ReNcell CX (cell line): ENCODE measurements around the genes CCDC32 and RMDN3.

- PRO-cap, result no peak
Observed at GRCh38 chr15:40489424-40490295, 18.9 kb downstream of the CHST14 start.

DNA sequence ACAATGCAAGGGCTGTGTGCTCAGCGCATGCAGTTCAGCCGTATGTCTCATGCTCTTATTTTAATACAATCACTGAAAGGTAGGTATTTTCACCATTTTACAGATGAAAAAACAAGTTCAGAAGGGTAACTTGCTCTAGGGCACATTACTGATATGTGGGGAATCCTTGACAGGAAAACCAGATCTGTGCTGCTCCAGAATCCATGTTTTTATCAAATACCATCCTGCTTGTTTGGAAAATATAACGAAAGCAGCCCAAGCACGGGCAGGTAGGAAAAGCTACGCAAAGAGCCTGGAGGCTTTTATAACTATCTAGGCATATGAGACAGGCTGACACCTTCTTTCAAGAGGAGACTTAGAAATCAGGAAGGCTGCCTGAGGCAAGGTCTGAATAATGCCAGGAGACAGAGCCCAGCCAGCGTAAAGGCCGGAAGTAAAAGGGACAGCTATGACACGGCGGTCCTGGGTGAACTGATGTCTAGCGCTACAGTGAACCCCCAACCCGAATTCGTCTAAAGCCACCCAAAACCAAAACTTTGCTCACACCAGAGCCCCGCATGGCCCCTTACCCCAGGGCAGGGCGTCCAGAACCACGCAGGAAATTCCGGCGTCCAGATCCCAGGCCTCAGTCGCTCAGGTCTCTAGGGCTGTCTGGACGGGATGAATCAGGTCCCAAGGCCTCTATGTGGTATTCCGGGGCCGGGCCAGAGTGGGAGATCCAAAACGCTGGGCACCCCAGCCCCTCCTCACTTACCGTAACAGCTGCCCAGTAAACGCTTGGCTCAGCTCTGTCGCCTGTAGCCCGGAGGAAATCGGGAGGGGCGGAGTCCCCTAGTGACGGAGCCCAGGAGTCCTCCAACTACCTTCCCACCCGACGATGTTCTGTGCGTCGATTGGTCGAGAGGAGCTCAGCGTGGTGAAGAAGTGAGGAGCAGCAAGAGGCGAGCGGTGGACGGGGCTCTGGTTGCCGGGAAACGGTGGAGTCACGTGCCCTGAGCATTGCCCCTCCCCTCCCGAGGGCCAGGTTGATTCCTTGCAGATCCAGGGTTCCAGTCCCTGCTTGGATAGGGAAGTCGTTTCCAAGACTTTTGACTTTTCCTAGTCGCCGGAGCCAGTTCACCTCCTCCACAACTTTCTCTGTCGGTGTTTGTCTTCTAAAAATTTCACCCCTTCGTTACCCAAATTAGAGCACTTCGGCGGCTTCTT is at the start of gene CCDC32:
Gene CCDC32 (minus strand): TSS at position 821 of the 1,206 bp plus-strand sequence.
- PRO-cap, result bidirectional peak, plus-strand start at position 1,022 of the sequence, minus-strand start at position 784 of the sequence

DNA sequence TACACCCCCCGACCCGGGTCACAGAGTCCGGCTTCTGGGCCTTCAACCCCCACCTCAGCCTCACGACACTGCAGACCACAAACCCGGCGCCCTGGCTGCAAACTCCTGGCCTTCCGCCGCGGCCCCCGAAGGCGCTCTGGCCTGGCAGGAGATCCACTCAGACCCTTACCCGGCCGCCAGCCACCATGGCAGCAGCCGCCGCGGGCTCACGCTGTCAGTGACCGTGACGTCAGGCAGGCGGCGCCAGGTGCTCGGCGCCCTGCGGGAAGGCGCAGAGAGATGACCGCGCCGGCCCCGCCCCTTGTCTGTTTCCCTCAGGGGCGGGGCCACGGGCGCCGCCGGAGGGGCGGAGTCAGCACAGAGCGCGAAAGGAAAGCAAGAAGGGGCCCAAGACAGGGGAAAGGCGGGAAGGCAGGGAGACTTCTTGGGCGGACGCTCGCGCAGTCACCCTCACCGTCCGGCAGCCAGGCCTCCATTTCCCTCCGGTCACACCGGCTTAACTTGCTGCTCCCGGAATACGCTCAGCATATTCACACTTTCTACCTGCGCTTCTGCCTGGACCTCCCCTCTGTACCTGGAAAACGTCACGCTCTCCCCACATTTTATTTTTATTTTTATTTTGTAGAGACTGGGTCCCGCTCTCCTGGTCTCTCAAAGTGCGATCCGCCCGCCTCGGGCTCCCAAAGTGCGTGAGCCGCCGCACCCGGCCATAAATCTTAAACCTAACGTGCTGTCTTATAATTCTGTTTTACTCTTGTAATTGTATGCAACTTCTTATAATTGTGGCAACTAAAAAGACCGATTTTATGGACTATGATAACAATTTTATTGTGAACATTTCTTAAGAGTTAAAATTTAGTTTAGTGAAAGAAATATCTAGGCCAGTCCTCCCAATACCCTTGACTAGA is at the start of gene RMDN3:
Gene RMDN3 (minus strand): TSS at position 225 of the 908 bp plus-strand sequence.
- PRO-cap, result bidirectional peak, plus-strand start at position 396 of the sequence, minus-strand start at position 207 of the sequence

DNA sequence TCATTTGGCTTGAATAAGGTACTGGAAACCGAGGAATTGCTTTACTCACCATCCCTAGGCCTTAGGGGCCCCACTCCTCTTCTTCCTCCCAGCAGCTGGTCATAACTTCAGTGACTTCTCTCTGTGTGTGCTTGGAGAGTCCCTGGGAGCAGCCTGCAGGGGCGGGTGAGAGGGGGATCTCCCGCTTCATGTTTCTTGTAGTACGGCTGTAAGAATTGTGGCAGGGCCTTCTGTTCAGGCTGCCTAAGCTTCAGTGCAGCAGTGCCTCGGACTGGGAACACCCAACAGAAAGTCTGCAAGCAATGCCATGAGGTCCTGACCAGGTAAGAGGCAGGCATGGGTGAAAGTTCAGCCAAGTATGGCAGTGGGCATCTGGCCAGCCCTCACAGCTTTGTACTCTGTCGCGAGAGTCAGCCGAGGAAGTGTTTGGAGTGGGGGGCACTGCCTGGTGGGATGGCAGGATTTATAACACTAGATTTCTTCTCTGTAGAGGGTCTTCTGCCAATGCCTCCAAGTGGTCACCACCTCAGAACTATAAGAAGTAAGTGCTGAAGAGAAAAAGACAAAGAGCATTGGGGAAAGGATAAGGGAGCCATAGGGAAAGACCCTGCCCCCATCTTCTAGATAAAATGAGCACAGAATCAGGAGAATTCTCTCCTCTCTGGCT is 1.8 kb upstream of the DNAJC17 start:
- PRO-cap, result no peak

DNA sequence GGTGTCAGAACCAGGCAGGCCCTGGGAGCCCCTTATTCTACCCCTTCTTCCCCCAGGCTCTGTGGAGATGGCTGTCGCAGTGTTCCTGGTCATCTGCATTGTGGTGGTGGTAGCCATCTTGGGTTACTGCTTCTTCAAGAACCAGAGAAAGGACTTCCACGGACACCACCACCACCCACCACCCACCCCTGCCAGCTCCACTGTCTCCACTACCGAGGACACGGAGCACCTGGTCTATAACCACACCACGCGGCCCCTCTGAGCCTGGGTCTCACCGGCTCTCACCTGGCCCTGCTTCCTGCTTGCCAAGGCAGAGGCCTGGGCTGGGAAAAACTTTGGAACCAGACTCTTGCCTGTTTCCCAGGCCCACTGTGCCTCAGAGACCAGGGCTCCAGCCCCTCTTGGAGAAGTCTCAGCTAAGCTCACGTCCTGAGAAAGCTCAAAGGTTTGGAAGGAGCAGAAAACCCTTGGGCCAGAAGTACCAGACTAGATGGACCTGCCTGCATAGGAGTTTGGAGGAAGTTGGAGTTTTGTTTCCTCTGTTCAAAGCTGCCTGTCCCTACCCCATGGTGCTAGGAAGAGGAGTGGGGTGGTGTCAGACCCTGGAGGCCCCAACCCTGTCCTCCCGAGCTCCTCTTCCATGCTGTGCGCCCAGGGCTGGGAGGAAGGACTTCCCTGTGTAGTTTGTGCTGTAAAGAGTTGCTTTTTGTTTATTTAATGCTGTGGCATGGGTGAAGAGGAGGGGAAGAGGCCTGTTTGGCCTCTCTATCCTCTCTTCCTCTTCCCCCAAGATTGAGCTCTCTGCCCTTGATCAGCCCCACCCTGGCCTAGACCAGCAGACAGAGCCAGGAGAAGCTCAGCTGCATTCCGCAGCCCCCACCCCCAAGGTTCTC is 13.1 kb downstream of the SPINT1 start:
- PRO-cap, result no peak

GRCh38 chr15:40891753-40892227 is 2.5 kb upstream of the VPS18 start:
- PRO-cap, result no peak

DNA sequence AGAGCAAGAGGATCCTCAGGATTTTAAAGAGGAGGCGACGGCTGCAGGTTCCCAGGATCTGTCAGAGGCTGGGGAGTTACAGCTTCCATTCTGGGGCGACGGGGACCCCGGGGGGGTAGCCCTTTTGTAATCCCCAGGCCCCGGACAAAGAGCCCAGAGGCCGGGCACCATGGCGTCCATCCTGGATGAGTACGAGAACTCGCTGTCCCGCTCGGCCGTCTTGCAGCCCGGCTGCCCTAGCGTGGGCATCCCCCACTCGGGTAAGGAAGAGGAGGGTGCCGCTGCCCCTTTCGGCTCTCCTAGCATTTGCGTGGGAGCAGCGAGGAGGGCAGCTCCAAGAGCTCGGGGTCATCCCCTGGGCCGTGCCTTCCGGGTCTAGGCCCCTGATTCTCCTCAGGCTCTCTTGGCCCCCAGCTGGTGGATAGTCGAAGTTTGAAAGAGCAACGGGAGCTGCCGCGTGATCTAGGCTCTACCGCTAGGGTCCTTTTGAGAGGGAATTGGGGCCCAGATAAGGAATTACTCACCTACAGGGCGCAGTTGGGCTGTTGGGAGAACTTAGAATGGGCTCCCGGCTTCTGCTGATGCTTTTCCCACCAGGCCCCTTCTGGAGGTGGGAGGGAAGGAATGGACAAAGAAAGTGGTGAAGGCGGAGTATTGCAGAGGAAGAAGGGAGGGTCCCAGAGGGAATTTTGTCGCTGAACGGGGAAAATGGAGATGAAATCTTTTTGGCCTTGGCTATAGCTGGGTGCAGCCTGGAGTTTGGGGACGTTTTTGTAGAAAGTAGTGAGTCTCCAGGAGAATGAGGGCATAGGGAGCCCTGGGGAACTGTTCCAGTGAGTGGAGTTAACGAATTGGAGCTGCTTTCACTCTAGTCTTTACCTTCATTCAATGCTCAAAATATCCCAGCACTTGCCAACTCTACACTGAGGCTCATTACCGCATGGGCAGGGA is 625 bp downstream of the VPS18 start:
- PRO-cap, result bidirectional peak, plus-strand start at position 529 of the sequence, minus-strand start at position 371 of the sequence

- PRO-cap, result no peak
Observed at GRCh38 chr15:40914876-40915514, 14.1 kb upstream of the DLL4 start.

DNA sequence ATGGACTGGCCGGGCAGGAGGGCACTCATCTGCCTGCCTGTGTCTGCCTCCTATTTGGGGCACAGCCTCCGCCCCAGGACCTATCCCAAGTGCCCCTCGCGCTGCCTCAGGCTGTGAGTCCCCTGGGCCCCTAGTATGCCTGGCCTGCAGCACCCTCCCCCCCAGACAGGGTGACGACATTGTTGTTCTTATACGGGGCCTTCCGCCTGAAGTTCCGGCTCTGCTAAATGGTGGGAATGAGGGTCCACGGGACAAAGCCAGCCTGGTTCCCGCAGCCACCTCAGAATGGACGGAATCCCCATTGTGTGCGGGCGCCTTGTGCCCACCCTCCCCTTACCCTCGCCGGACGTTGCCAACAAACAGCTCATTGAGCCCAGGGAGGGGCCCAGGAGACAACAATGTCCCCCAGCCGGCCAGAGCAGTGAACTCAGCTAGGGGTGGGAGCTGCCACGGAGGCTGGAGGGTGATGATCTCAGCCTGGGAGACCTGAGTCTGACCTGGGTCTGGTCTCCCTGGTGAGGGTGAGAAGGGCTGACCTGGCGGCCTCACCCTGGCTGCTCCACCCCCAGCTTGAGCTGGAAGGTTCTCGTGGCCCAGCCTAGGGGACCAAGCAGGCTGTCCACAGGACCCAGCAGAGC is 10.3 kb upstream of the DLL4 start:
- PRO-cap, result no peak

DNA sequence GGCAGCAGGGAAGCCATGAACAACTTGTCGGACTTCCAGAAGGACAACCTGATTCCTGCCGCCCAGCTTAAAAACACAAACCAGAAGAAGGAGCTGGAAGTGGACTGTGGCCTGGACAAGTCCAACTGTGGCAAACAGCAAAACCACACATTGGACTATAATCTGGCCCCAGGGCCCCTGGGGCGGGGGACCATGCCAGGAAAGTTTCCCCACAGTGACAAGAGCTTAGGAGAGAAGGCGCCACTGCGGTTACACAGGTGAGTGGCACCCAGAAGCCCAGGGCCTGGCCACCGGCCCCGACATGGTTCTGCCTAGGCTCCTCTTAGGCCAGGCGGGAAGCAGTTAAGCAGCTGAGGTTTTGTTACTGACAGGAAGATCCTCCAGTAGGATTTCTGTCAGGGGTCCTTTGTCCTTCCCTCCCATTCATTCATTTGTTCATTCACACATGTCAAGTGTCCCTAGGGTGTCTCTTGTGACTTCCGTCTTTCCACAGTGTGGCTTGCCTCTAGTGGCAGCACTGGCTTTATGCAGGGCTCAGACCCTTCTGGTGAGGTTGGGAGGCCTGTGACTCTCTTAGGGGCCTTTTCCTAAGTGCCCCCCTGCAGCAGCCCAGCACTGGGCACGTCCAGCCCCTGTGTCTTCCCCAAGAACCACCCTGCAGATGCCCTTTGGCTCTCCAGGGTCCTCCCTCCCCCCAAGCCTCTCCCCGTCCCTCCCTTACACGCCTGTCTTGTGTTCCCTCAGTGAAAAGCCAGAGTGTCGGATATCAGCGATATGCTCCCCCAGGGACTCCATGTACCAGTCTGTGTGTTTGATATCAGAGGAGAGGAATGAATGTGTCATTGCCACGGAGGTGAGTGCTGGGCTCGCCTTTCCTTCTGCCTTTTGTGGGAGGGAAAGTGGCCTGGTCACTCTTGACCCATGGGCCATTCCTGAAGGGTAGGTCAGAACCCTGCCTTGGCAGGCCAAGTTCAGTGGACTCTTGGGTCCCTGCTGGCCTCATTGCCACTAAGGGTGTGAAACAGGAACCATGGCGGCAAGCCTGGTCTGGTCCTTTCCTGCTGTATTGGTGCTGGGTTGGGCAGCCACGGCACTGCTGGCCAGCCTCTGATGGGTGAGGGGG is 7.9 kb downstream of the DLL4 start:
- PRO-cap, result no peak

DNA sequence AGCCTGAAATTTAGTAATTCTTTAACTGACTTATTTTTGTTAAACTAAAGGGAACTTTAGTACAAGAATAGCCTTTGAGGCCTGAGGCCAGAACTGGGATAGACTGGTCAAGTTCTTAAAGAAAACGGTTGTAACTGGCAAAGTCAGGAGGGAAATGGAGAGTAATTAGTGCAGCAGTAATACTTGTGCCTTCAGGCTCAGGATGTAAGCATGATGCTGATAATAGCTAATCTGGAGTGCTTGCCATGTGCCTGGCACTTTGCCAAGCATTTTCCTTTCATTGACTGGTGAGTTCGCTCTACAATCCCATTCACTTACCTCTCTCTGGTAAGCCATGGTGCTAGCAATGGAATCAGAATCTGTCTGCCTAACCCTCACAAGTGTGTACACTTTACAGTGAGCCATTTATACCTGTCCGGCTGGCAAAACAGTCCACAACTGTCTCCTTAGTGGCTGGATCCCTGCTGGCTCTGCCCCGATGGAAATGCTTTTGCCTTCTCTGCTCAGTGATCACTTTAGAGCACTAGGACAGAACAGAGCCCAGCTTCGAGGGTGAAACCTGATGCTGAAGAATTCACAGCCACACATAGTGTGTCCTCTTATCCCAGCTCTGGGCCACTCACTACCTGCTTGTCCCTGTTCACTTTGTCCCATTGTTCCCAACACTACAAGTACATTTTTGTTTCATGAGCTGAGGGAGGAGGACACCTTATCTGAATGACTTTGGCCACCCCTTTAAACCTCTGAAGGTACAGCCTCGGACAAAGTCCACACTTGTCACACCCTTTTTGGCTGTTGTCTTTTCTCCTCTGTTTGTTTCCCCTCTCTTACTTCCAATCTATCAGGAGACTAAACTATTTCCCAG is 10.3 kb downstream of the CHP1 start:
- PRO-cap, result no peak

DNA sequence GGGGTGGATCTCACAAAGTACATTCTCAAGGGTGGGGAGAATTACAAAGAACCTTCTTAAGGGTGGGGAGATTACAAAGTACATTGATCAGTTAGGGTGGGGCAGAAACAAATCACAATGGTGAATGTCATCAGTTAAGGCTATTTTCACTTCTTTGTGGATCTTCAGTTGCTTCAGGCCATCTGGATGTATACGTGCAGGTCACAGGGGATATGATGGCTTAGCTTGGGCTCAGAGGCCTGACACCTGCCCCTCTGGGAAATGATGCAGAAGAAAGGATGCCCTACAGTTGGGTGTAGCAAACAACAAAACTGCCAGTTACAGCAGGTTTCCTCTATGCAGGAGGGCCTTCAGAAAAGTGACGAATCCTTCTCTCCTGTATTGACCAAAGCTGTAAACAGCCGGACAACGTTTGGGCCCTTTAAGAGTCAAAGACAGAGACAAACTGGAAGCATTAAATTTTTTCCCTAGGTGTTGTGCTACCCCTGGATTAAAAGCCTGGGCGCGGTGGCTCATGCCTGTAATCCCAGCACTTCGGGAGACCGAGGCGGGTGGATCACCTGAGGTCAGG is 49.4 kb downstream of the OIP5 start:
- PRO-cap, result no peak

DNA sequence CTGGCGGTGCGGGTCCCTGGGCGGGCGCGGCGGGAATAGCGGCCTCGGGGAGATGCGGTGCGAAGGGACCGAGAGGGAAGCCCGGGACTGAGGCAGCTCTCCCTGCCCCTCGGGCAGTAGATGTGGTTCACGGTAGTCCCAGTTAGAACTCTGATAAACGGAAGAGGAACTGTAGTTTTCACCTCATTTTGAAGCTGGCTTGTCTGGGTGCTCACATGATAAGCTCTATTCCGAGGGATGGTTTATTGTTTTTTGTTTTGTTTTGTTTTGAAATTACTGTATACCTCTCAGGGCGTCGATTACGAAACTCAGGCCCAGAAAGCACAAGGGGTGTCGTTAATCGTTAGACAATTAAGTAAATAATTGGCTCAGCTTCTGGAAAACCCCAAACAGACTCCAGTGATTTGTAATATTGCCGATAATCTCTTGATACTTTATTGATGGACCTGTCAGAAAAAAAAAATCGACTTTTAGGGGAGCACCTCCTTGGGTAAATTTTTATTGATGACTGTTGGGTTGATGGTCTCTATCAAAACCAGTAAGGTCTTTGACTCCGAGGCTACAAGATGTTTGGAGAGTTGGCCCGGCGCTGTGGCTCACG is 478 bp downstream of the NUSAP1 start:
- PRO-cap, result no peak

DNA sequence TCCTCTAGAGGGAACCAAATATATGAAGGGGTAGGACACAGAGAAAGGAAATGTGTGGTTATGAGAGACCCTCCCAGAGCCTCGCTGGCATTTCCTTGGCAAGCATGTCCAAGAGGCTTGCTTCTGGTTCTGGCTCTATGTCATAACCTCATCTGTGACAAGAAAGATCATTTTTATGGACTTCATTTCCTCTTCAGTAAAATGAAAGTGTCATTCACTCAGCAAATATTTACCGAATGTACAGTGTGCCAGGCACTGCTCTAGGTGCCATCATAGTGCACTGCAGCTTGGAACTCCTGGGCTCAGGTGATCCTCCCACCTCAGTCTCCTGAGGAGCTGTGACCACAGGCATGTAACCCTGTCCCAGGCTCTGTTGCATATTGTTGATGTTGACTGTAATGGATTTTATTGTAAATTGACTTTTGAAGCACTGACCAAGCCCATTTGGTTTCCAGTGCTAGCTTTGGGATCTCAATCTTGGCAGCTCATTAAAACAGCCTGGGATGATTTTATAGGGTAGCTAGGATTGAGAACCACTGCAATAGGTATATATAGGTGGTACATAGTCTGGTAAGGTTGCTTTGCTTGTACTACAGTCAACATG is 18.7 kb upstream of the ITPKA start:
- PRO-cap, result no peak

- PRO-cap, result no peak
Observed at GRCh38 chr15:41507850-41508497, 5.7 kb downstream of the LTK start.

GRCh38 chr15:41512470-41512928 is 1.1 kb downstream of the LTK start:
- PRO-cap, result no peak

- PRO-cap, result no peak
Observed at GRCh38 chr15:41534528-41535122, 9.4 kb downstream of the RPAP1 start.

DNA sequence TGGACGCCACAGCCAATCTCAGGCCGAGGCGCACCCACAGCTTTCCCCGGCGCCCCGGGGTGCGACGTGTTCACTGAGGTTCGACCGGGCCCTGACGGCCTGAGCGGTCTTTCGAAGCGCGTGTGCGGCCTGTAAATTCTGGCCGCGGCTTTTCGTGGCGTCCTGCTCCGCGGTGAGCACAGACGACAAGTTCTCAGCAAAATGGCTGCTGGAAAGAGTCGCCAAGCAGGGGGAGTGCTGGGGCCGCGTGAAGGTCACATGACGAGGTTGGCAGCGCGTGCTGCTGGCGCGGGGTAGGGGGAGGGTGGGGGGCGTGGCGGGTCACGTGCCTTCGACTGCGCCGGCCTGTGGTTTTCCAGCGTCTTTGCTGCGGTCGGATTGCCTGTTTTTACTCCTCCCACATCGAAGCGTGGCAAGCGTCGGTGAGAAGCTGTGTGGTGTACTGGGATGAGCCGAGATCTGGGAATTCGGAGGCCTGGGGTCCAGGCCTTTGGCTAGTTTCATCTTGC is 62.8 kb downstream of the TYRO3 start:
- PRO-cap, result bidirectional peak, plus-strand start at position 408 of the sequence, minus-strand start at position 210 of the sequence

- PRO-cap, result bidirectional peak, plus-strand start at chr15:41660470, minus-strand start at chr15:41660281; bidirectional peak, plus-strand start at chr15:41660776, minus-strand start at chr15:41660743
Observed at GRCh38 chr15:41660231-41661353, 101.6 kb downstream of the TYRO3 start.

DNA sequence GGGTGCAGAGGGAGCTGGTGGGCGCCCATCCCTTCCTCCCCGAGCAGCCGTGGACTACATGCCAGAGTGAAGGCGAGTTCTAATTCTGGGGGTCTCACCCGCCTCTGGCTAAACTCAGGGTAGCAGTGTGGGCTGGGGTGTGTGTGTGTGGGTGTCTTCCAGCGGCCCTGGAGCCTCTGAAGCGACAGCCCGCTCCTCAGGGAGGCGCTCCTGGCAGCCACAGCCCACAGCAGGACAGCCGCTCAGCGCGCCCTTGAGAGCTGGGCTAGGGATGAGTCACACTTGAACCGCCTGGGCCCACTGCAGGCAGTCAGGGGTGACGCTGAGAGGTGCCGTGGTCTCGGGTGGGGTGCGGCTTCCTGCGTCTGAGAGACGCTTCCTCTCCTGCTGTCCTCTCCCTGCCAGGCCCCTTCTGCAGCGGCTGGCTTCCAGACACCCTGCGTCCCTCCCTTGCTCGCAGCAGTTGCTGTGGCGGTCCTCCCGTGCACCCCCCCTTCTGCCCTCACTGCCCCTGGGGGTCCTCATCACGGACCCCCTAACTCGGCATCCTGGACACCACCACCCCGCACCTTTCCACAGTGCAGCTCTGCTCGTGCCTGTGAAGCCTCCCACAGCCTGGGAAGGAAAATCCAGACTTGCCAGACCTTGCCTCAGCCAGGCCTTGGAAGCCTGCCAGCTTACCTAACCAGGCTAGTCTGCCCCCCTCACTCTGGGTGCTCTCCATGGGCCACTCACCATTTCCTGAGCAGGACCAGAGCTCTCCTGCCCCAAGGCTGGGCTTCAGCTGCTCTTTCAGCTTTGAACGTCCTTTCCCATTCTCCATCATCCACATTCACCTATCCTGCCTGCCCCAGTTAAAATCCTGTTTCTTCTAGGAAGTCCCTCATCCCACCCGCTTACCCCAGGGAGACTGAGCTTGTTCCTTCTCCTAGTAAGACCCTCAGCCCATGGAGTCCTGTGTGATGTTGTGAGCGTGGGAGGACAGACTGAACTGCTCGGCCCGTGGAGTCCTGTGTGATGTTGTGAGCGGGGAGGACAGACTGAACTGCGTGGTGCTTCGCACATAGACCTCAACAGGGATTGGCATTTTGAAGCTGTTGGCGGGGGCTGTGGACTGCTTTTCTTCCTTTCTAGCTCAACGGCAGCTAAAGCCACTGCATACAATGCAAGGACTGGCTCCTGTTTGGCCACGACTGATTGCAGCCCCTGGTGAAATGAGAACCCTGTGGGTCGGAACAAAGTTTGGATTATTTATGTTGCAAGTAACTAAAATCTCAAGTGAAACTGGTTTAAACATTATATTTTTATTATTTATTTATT is 1.3 kb upstream of the SPTBN5 start:
- PRO-cap, result no peak